Mammary microvascular endothelial cell (primary cell): ENCODE measurements around a stretch of chr15.

DNA sequence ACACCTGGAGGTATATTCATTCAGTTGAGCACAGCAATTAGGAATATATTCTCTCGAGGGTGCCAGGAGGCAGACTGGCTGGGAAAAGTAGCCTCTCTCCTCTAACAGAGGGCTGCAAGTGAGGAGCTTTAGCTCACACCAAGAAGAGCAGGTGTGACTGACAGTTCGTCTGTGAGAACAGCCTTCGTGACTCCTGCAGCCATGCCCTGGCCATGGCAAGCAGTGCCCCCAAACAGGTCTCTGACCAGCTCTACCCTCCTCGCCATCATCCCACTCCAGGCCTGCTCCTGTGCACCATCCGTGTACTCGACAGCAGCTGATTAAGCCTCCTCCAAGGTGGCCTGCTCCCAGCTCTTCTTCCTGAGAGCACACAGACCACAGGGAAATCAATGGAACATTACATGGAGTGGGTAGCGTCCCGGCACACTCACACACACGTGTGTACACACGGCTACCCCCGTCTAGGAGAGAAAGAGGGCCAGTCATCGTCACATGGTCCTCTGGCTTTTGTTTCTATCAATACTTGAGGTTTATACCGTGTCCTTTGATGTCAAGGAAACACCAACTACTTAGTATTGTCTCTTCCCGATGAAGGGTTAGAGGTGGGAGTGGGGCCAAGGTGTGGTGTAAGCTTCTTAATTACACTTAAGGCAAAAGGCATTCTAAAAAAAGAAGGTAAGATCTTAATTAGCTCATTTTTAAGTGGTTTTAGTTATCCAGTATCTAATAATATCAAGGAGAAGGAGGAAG is 21.1 kb downstream of the ANXA2 start:
- RAMPAGE, long total RNA, result no peak

- RAMPAGE, long total RNA, result no peak
Measured at GRCh38 chr15:60569693-60570233, 90.8 kb upstream of the ICE2 start.

- RAMPAGE, long total RNA, result no peak
Measured at GRCh38 chr15:60591943-60592354, 113.0 kb upstream of the ICE2 start.

GRCh38 chr15:60673990-60674353 is 195.0 kb upstream of the ICE2 start:
- RAMPAGE, long total RNA, result no peak

- RAMPAGE, long total RNA, result no peak
Measured at GRCh38 chr15:60918571-60918924, 310.6 kb downstream of the RORA start.

DNA sequence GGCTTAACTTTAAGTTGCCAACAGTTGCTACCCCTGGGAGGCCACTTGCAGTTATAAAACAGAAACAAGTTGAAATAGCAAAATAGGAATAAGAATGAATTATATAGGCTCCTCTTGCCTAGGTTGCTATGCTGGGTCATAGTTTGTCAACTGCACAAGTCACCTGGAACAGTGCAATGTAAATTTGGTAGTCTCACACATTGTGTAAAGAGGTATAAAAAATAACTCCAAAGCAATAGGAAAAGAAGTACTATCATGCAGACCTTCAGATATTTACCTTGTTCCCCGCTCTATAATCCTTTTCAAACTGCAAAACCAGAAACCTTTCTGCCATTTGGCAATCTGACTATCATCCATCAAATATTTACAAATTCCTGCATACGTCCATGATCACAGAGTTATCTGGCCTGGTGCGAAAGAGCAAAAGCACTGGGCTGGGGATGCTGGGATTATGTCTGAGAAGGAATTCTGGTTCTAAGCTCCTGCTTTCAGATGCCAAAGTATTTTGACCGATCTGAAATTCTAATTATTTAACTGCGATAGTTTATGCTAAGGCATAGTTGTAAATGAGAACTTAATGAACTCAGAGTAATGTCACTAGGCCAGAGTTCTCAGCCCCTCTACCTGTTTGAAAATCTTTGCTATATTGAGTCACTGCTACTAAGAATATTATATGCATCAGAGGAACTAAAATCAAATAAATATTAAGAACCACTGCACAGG is 143.1 kb downstream of the RORA start:
- RAMPAGE, long total RNA, result no peak

GRCh38 chr15:61156136-61157161 is 72.7 kb downstream of the RORA start:
- RAMPAGE, long total RNA, result no peak

DNA sequence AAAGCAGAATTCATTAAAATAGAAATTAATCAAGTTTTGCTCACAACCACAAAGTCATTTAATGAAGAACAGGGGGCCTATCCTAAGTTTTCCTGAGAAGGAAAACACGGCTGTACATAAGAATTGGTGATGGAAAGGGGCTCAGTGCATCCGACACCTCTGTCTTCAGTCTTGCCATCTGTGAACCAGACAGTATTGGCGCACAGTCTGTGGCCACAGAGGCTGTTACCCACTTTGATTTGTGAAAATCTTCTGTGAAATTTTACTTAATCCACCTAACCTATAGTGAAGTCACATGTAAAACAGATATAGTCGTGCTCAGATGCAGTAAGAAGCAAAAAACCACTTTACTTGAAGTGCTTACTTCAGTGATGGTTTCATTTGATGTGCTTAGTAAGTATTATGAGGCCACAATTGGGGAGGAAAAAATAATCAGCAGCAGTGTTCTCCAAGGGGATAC is 281.1 kb upstream of the RORA start:
- RAMPAGE, long total RNA, result no peak

DNA sequence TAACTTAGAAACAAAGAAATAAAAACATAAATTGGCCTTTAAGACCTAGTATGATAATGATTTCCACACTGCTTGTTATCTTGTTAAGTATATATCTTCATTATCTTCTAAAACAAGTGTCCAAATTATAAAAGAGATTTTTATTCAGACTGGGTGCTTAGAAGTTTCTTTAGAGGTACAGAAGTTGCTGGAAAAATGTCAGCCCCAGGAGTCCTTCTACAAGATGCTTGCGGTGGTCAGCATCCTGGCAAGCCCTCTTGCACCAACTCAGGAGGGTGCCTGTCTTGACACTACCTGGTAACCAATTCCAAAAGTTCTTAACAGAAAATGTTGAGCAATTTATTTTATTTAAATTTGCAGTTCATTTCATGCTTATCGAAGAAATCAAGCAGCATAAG is 313.1 kb downstream of the VPS13C start:
- RAMPAGE, long total RNA, result no peak

DNA sequence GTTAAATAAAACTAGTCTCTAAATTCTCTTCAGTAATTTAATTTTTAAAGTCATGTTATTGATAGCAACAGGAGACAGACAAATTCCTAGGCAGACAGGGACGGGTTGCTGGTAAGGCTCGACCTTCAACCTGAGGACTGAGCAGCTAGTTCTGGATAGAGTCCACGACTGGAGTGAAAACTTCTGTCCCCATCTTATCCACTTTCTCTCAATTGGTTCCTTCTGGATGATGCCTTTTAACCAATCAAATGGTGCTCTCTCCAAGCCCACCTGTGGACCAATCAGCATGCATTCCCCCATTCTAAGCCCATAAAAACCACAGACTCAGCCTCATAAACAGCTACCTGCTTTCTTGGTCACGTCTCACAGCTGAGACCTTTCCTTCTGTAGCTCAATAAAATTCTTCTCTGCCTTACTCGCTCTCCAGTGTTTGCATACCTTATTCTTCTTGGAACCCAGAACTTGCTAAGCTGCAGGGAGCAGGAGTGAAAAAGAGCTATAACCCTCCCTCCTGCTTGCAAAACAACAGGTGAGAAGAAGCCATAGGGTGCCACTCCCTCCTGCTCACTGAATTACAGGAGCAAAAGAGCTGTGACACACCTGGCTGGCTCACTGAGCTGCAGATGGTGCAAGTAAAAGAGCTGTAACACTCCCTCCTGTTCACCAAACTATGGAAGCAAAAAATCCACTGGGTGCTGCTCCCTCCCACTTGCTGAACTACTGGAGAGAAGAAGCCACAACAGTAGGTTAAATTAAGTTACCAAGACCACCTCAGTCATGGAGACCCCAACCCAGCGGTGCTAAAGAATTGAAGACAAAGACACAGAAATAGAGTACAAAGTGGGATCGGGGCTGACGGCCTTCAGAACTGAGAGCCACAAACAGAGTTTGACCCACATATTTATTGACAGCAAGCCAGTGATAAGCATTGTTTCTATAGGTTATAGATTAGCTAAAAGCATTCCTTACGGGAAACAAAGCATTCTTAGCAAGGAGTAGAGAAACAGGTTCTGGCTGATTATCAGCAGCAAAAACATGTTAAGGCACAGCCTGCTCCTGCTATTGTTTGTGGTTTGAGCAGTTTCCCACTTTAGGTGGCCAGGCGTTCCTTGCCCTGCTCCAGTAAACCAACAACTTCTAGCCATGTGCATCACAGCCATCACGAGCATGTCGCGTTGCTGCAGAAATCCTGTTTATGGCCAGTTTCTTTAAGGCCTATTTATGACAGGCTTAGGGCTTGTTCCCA is 44.3 kb upstream of the C2CD4B start:
- RAMPAGE, long total RNA, result no peak

- RAMPAGE, long total RNA, result no peak
Measured at GRCh38 chr15:62470040-62470833, 79.9 kb downstream of the TLN2 start.

- RAMPAGE, long total RNA, result no peak
Measured at GRCh38 chr15:62589535-62590040, 199.2 kb downstream of the TLN2 start.

DNA sequence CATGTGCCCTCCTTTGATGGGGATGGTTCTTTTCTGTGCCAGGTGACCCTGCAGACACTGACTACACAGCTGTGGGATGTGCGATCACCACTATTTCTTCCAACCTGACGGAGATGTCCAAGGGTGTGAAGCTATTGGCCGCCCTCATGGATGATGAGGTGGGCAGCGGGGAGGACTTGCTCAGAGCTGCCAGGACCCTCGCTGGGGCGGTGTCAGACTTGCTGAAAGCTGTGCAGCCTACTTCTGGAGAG is 311.5 kb downstream of the TLN2 start:
- RAMPAGE, long total RNA, result no peak

GRCh38 chr15:62742313-62743175 is 300.0 kb upstream of the TPM1 start:
- RAMPAGE, long total RNA, result no peak

GRCh38 chr15:62833251-62833747 is 209.2 kb upstream of the TPM1 start:
- RAMPAGE, long total RNA, result no peak

DNA sequence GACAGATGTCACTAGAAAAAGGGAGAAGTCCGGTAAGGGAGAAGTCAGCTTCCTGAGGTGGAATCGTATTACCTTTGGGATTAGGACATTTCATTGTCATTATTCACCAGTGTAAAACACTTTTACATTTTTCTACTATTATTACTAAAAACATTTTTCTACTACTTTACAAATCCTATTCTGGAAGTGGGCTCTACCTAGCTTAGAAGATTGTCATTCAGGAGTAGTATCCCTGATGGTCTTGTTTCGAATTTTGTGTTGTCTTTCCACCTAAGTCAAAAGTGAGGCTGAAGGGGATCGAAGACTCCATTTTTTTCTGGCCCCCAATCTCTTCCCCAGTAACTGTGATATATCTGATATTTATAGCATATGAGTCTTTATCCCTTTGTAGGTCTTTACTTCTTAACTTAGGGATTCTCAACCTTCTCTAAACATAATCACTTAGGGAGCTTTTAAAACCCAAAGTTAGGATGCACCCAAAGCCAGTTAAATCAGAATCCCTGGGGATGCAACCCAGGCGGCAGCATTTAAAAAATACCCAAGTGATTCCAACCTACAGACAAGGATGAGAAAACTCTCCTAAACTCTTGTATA is 3.9 kb downstream of the TPM1 start:
- RAMPAGE, long total RNA, result no peak

GRCh38 chr15:63065327-63066173 is 23.0 kb downstream of the TPM1 start:
- RAMPAGE, long total RNA, result no peak

DNA sequence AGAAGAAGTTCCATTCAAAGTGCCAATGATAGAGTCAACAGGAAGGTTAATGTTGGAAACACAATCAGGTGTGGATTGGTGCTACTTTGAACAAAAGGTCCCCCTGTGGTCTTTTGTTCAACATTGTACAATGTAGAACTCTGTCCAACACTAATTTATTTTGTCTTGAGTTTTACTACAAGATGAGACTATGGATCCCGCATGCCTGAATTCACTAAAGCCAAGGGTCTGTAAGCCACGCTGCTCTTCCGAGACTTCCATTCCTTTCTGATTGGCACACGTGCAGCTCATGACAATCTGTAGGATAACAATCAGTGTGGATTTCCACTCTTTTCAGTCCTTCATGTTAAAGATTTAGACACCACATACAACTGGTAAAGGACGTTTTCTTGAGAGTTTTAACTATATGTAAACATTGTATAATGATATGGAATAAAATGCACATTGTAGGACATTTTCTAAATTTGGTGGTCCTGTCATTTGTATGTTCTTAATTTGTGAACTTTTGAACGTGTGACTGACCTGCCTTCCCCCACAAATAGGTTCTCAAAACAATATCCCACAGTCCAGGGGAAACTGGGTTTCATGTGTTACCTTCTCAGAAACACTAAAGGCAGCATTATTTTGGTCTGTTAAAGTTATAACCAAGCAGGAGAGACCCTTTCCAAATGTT is 29.0 kb downstream of the TPM1 start:
- RAMPAGE, long total RNA, result no peak

GRCh38 chr15:63105387-63105767 is 16.3 kb upstream of the LACTB start:
- RAMPAGE, long total RNA, result no peak

- RAMPAGE, long total RNA, result no peak
Measured at GRCh38 chr15:63151396-63152079, 5.7 kb downstream of the RPS27L start.